Placental epithelial cell (primary cell): Measurements from ENCODE around the gene MORC3.

DNA sequence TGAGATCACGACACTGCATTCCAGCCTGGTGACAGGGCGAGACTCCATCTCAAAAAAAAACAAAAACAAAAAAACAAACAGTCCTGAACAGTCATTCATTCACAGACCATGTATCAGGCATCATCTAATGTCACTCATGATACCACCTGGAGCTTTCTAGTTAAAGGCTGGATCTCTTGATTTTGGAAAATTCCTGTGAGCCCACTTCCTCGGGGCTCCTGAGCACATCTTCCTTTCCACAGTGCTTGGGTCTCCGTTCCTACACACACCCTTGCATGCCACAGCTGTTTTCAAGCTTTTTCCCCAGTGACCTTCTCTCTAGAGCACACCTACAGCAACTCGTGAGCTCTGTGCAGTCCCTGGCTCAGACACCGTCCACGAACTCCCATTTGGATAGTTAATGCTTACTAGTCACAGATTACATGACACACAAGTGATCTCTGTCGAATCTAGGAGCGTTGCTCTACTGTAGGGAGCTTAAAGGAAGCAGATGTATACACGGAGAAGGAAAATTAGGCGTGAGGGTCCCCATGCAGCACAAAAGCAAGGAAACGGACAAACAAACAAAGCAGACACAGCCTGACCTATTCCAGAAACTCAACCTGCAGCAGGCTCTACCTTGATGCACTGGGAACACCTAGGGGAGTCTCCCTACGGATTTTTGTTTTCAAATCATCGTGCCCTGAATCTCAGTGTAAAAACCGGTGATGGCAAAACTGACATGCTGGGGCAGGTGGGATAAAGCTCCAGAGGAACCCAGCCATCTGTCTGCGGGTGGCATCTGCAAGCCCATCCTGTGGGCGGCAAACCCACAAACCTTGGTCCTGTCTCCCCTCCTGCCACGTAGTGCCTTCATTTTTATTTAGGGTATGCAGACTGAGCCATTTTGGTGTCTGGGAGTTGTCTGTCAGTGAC, 177.9 kb downstream of the RUNX1 start:
- CAGE, long polyA plus RNA = no peak

- CAGE, long polyA plus RNA = no peak
Measured at GRCh38 chr21:34883906-34885012, 164.8 kb downstream of the RUNX1 start.

- CAGE, long polyA plus RNA = no peak
Measured at GRCh38 chr21:35428541-35428973, 379.5 kb upstream of the RUNX1 start.

DNA sequence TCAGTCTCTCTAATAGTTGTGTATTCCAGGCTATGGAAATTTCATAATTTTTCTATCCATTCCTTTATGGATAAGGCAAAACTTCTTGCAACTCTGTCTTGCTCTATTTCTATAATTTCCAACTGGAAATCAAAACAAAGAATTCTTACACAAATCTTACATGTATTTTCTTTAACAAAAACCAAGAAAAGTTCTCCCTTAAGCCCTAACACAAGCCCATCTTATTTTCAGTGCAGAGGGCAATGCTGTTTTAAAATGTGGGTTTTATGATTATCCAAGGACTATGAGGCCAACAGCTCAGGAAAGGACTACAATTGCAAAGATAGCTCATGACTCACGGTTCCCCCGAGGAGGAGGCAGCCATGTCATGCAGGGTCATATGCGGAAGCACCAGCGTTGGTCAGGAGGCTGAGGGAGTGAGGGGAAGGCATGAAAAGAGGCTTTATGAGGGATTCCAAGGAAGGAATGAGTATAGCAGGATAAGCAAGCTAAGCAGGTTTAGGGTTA, 495.3 kb downstream of the SETD4 start:
- CAGE, long polyA plus RNA = no peak

- CAGE, long polyA plus RNA = no peak
Measured at GRCh38 chr21:35905019-35906074, 155.0 kb downstream of the SETD4 start.

DNA sequence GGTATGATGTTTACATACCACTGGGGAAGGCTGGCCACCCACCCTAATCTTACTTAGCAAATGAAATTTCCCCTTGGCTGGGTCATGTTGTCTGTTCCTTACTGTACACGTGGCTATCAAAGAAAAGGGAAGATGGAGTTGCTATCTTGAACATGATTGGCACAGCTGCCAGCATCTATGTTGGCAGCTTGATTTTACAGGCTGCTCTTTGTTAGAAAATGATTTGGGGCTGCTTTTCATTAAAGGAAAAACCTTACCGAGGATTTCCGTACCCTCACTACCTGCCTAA, 96.3 kb downstream of the SETD4 start:
- CAGE, long polyA plus RNA = no peak

- CAGE, long polyA plus RNA = no peak
Measured at GRCh38 chr21:36129945-36130583, 4.8 kb upstream of the CBR3 start.

DNA sequence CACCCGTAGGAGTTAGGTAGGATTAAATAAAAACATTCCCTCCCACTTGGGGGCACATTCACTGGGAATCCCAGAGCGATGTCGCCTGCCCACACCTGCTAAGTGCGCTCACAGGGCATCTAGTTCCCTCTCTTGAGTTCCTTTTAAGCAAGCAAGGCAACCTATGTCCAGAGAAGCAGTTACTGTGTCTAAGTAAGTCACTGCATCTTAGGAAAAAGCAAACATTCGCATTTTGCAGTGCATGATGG, 418 bp upstream of the CBR3 start:
- CAGE, long polyA plus RNA = no peak

DNA sequence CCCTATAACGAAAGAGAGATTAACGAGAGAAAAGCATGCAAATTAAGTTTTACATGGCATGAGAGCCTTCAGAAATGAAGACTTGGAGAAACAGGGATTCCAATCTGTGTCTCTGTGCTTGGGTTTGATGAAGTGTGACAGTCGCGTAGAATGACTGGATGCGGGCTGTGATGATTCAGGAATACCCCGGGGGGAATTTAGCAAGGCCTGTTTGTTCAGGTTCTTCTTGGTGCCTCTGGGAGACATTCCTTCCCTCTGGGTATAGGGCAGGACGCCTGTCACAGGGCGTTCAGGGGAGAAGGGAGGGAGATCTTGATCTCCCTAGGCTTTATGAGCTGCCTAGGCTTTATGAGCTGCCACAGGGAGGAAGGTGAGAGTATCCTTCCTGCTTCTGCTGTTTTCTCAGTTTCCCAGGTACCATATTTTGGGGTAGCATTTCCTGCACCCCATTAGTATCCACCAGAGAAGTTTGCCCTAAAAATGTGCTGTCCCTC, 36.6 kb downstream of the DOP1B start:
- CAGE, long polyA plus RNA = no peak

DNA sequence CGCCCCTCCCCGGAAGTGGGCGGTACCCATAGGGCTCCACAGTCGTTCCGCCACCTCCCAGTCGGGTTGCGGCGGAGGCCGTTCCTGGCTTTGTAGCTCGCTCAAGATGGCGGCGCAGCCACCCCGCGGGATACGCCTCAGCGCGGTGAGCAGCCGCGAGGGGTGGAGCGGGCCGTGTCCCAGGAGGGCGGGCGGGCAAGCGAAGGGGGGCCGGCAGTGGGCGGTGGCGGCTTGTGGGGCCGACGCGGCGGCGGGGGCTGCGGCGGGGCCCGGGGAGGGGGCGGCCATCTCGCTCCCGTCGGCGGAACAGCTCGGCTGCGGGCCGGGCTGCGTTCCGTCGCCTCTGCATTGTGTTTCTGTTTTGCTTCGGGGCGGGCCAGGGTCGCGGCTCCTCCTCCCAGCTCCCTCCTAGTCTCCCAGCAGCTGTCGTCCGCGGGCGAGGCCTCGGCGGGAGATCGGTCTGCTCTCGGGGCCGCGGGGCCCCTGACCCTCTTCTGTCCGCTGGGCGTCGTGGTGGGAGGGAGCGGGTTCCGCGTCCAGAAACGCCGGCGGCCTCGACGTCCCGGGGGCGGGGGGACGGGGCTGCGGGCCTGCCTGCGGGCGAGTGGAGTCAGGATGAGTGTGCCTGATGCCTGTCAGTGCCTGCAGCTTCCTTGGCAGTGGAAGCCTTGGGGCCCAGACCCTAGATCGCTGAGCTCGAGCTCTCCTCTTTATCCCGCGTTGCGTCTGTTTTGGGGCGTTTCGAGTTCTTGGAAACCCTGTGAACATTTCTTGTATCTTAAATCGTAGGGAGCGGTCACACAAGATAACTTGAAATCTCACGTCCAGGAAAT, at the start of gene MORC3:
TSS of gene MORC3 (plus strand) at position 39 of the 833 bp plus-strand sequence.
- CAGE, long polyA plus RNA = no peak

DNA sequence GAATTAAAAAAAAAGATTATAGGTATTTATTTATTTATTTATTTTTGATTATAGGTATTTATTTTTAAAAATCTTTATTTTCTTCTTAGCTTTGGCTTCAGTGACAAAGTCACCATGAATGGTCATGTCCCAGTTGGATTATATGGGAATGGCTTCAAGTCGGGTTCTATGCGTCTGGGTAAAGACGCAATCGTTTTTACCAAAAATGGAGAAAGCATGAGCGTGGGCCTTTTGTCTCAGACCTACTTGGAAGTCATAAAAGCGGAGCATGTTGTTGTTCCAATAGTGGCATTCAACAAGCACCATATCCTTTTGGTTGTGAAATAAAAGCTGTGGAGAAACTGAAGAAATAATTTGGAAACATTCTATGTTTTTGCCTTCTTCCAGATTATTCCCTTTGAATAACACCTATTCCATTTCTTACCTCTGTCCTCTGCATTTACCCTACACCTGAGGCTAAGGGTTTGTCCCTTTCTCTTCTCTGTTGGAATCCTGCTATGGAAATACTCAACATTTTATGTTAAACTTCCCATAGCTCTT, 17.7 kb downstream of the MORC3 start:
- CAGE, long polyA plus RNA = no peak

DNA sequence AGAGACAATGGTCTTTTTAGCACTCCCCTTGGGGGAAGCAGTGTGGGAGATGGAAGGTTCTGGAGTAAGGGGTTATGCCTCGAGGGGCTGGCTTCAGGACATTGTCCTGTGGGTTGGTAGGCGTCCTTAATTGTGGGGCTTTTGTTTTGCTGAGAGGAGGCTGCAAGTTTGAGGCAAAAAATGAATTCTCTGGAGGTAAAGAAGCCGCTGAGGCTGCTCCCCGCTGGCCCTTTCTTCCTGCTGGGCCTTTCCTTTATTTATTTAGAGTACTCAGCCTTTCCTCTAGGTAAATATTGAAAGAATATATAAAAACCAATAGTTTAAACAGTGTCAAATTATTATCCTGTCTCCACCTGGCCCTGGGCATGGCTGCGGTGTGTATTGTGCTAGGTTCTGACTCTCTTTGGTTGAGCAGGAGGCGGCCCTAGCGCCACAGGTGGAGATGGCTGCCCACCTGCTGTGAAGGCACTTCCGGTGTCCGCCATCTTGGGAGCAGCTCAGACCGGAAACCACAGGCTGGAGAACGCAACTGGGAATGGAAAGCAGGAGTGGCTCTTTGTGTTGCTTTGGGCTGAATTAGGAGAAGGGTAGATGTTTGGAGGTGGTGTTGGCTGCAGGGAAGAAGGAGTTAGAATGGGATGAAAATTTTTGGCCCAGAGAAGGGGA, 29.0 kb upstream of the CLDN14 start:
- CAGE, long polyA plus RNA = no peak

- CAGE, long polyA plus RNA = no peak
Measured at GRCh38 chr21:36587445-36587801, 107.5 kb upstream of the CLDN14 start.

- CAGE, long polyA plus RNA = no peak
Measured at GRCh38 chr21:36701990-36702716, 3.2 kb downstream of the SIM2 start.

DNA sequence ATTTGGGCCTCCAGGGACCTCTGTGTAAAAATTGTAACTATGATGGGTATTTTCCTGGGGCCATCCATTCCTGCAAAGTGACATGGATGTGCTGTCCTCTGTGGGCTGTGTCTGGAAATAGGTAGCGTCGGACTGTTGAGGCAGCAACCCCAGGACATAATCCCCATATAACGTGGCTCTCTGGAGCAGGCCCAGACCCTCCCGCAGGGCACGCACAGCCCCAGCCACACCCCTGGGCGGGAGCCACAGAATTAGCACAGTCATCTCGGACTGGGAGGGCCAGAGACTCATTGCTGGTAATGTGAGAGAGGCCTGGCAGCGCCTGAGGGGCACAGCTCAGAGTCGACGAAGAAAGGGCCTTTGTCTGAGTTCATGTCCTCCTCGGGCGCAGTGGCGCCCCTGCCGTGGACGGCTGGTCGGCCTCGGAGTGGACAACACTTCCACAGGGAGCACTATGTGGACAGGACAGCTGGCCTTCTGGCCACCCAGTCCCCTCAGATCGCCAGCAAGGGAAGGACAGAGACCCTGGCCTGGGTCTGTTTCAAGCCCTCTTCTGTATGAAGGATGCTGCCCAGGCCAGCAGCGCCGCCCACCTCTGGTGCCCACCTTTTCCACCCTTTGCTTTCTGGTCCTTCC, 20.1 kb downstream of the SIM2 start:
- CAGE, long polyA plus RNA = no peak

GRCh38 chr21:36747381-36748695, 48.9 kb downstream of the SIM2 start:
- CAGE, long polyA plus RNA = no peak

DNA sequence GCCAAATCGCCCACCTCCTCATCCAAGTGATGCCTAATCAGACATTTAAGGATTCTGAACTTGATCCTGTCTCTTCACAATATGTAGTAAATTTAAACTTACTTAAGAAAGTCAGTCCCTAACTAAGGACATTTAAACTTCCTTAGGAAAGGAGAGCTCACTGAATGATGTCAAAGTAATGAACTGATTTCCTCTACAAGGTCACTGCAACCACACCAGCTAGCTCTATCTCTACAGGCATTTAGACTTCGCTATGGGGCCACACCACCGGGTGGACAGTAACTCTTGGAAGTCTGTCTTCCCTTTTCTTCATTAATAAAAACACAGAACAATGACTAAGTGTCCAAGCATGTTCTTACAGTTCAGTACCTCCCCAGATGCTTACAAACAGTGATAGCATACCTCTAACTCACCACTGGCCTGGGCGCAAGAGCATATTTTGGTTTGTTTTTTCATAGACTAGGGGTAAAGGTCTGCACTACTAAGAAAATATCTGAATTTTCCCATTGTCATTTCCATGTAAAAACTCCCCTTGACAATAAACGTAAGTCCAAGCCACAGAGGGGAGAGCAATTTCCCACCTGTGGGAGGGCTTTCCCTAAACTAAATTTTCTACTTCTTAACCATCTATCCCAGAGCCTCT, 54.6 kb downstream of the SIM2 start:
- CAGE, long polyA plus RNA = no peak

GRCh38 chr21:36792092-36792894, 93.4 kb downstream of the SIM2 start:
- CAGE, long polyA plus RNA = no peak

DNA sequence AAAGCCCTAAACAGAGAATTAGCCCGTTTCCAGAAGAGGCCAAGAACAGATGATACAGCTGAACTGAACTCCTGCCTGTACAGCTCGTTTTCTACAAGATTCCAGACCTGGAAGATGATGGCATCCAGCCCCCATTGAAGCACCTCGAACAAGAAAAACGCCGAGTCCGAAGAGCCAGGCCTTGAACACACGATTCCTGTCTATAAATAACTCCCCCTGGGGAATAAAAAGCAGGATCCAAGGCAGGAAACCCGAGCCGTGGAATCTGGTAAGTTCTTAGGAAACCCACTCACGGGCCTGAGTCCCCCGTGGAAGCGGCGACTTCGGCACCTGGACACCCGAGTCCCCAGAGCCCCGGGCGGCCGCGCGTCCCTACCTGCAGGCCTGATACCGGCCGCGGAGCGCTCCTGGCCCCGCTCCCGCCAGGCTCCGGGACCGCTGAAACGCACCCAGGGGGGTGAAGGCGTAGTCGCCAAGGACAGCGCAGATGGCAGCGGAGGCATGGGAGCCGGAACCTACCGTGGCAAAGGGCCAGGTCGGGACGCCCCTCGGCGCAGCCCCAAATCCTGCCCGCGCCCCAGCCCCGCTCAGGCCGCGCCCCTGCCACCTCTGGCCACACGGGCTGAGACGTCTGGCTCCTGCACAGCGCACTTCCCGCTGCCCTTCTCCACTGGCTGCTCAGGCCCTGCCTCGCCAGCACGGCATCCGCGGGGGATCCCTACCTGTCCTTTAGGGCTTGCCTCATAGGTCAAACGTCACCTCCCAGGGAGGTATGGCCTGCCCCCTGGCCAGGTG, 14.0 kb upstream of the HLCS start:
- CAGE, long polyA plus RNA = no peak

DNA sequence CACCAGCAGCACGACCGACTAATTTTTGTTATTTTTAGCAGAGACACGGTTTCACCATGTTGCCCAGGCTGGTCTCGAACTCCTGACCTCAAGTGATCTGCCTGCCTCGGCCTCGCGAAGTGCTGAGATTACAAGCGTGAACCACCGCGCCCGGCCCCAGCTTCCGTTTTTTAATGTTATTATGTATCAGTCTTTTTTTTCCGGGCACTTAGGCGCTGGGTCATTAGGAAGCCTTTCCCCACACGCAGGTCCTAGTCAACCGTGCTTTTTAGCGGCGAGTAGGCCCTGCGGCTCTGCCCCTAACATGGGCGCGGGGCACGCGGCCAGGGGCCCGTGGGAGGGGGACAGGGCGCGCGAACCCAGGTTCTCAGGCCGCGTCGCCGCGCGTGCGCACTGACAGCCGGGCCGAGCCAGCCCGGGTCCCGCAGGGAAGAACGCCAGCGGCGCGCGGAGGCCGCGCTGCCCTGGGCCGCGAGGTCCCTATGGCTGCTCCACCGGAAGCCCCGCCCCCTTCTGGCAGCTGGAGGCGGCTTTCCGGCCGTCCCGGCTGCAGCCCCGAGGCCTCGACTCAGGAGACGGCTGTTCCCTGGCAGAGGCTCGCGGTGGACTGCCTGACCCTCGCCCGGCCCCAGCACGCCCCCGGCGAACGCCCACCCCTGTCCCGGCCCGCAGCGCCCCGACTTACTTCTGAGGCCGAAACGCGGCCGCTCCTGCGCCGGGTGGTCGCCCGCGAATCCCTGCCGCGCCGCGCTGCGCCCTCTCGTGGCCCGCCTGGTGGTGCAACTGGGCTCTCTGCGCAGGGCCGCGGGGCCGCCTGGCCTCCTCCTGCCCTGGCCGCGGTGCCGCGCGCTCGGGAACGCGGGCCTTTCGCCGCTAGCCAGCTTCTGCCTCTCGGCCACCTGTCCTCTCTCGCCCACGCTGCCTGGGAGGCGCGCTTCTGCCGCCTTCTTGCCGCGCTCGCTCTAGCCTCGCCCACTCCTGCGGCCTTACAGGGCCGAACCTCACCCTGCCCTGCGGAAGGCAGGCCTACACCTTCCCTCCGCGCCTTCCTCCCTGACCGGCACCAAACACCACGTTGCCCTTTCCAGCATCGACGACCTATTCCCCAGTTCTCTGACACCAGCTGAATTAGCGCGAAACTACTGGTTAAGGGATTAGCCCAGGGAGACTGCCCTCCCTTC, 16.6 kb upstream of the RIPPLY3 start:
- CAGE, long polyA plus RNA = no peak